Mesangial cell (primary cell): ENCODE measurements around the gene AURKB.

DNA sequence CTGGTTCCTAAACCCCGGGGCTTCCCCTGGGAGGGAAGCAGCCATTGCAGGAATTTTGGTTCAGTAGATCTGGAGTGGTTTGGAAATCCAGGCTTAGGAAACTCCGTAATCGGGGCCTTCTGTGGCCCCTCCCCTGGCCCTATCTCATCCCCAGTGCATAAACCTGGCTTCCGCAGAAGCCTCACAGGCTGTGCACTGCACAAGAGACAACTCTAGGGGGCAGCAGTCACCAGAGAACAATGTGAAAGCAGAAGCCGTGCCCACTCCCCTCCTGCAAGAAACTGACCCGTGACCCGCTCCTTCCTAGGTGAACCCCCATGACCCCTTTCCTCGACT, 14.2 kb downstream of the GUCY2D start:
- RAMPAGE, long total RNA = no peak

- RAMPAGE, long total RNA = no peak
These were observed 11.9 kb downstream of the PER1 start for GRCh38 chr17:8140327-8140762.

DNA sequence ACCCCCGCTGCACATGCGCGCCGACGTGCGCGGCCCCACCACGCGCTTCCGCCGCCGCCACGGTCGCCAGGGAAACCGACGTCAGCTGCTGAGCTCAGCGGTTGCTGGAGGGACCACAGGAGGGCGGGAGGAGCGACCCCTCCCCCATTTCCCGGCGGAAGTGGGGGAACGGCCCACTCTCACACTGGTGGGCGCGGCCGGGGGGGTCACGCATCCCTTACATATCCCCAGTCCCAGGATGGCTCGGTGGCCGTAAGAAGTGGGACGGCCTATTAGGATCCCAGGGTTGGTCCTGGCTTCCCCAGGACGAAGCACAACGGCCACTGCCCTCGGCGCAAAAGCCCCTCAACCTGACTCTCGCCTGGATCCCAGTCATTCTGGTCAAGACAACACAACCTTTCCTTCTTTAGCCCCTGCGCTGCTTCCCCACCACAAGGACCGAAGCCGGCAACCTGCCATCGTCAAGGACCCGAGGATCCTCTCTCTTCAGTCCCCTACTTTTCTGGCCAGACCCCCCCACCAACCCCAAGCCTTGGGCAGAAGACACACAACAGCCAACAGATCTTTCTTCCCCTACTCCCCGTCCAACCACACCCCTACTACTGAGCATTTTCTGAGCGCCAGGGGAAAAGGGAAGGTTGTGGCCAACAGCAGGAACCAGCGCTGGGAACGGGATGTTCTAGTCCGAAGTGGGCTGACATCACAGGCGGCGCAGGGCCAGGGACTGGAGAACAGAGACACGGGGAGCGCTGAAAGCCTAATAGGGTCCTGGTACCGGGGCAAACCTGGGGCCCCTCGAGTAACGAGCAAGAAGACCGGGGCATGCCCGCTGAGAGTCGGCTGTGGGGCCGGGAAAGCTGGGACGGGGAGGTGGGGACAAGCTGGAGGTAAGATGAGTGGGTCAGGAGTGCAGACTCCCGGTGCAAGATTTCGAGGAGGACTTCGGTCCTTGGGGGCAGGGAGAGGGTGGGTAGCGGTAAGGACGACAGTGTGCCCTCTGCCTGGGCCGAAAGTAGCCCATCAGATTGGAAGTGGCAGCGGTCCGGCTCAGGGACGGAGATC, 627 bp downstream of the PER1 start:
- RAMPAGE, long total RNA = no peak

- RAMPAGE, long total RNA = no peak
These were observed 3.6 kb upstream of the PER1 start for GRCh38 chr17:8155920-8155994.

DNA sequence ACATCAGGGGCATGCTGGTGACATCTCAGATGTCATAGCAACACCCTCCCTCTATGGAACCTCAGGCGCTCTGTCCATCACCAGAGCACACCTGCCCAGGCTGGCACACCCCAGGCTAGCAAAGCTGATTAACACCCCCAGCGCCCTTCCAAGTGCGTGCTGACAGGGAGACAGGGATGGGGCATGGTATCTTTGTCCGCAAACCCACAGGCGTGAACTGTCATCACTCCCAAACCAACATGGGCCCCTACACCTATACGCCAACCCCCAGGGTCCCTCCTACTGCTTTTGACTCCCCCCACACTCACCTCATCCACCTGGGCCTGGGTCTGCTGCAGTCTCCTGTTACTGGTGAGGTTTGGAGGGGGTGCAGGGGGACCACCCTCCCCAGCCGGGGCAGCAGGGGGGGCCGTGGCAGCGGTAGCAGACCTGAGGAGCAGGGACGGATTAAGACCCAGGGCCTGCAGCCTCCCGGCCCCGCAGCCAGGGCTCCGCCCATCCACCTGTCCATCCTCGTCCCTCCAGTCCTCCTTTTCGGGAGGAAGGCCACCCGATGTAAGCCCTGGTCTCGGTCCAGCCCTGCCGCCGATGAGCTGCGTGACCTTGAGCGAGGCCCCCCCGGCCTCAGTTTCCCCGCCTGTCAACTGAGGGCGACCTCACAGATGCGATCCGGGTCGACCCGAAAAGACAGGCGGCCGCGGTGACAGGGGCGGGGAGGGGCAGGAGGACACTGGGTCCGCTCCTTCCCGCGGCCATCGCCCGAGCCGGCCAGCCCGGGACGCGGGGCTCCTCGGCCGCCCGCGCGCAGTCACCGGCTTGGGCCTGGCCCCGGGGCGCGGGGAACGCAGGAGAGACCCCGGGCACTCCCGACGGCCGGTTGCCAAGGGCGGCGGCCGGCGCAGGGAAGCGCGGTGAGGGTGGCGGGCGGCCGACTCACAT, 538 bp downstream of the VAMP2 start:
- RAMPAGE, long total RNA = no peak

DNA sequence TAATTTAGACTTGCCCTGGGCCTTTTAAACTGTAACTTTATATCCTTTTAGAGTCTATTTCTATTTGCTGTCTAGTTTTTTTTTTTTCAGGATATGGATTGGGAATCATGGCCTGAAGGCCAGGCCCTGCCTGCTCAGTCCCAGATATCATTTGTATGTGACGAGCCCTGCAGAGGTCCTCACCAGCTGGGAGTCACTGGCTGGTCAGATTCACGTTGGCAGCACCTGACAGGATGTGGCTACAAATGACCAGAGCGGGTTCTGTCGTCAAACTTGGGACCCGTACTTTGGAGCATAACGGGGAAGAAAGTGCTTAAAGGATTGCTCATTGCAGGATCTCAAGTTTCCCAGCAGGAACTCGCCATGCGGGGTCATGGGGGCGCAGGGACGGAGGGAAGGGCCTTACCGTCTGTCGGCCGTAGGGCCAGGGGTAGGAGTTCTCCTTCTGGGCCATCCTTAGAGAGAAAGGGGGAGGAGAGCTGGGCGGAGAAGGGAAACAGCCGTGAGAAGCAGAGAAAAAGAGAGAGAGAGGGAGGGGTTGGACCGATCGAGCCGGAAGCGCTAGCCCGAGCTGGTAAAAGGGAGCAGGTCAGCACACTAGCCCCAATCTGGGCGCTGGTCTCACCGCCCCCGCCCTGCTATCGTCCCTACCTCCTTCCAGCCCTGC, 471 bp downstream of the AURKB start:
- RAMPAGE, long total RNA = no peak

DNA sequence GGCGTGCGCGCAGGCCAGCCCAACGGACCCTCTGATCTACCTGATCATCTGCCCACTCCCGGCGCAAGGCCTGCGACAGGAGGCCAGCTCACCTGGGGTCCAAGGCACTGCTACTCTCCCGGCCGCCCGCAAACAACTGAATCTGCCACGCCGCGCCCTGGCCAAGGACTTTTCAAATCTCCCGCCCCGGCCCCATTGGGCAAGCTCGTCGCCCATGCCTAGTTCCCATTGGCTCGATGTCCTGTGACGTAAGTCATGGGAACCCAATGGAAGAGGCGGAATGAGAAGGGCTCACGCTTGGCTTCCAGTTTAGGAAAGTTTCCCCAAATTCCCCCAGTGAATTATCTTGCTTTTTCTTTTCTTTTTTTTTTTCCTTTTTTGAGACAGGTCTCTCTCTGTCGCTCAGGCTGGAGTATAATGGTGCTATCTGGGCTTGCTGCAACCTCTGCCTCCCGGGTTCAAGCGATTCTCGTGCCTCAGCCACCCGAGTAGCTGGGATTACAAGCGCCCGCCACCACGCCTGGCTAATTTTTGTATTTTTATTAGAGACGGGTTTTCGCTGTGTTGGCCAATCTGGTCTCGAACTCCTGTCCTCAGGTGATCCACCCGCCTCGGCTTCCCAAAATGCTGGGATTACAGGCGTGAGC, at the start of gene AURKB:
Gene AURKB, minus strand, starts transcription at position 138 of the 647 bp plus-strand sequence.
- RAMPAGE, long total RNA = no peak

- RAMPAGE, long total RNA = no peak
These were observed 11.7 kb upstream of the AURKB start for GRCh38 chr17:8221706-8222793.

DNA sequence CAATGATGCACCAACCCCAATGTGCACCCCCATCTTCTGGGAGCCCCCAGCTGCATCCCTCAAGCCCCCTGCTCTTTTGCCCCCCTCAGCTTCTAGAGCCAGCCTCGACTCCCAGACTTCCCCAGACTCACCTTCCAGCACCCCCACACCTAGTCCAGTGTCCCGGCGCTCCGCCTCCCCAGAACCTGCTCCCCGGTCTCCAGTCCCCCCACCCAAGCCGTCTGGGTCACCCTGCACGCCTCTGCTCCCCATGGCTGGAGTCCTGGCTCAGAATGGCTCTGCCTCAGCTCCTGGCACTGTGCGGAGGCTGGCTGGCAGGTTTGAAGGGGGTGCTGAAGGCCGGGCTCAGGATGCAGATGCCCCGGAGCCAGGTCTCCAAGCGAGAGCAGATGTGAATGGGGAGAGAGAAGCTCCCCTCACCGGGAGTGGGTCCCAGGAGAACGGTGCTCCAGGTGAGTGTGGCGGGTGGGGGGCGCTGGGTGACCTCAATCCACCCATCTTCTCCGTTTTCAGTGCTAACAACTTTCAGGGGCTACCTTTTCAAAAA, 2.2 kb downstream of the ARHGEF15 start:
- RAMPAGE, long total RNA = no peak

- RAMPAGE, long total RNA = no peak
These were observed 2.0 kb downstream of the NDEL1 start for GRCh38 chr17:8437525-8438196.

DNA sequence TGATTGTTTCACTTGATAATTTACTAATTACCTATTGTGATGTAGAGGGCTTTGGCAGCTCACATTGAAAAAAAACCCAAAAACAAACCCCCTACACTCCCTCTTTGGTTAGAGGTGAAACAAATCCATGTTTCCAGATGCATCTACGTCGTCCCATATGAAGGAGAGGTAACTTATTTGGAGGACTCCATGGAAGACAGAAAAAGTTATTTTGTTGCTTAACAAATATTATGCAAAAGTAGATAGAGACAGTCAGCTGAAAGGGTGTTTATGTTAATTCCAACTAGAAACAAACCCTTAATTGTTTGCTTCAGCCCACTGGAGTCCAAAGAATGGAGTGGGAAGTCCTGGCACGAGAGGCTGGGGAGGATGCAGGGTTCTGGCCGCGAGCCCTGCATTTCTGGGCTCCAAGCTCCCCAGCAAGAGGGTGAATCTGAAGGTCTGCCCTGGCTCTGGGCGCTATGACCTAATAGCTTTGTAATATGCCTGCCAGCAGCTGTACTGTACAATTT, 43.5 kb downstream of the NDEL1 start:
- RAMPAGE, long total RNA = no peak

- RAMPAGE, long total RNA = no peak
These were observed 42.4 kb upstream of the PIK3R6 start for GRCh38 chr17:8909834-8910310.

DNA sequence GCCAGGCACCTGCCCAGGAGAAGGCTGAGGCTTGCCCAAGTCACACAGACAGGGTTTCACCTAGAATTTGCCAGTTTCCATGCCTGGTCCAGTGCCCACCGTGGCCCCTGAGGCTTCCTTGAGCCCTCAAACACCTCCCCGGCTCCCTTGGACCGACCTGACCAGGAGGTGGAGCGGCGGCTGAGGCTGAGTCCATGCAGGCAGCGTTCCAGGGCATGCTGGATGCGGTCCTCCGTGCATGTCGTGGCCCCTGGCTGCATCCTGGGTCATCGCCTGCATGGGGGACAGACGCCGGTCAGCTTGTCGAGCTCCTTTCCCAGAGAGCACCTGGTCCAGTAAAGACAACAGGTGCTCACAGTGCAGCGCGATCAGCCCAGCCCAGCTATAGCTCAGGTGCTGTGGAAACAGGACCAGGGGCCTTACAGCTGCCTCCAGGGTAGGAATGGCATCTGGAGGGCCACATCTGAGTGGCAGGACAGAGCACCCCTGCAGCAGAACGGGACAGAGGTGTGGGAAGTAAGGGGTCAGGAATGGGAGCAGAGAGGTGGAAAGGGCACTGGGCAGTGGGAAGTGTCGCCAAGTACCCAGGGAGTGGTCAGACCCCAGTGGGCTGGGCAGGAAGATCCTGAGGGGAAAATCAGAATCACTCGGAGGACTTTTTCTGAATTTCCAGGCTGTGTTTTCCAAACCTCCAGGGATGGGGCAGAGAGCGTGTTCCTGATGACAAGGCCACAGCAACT, 43.9 kb upstream of the PIK3R6 start:
- RAMPAGE, long total RNA = no peak

DNA sequence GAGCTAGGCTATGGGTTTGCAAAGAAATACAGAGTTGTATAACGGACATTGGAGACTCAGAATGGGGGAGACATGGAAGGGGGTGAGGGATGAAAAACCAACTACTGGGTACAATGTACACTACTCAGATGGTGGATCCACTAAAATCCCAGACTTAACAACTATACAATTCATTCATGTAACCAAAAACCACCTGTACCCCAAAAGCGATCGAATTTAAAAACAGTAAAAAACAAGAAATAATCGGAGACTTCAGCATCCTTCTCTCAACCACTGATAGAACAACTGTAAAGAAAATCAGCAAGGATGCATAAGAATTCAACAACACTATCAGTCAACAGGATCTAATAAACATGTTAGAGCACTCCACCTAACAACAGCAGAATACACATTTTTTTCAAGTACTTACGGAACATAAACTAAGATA, 35.7 kb downstream of the PIK3R5 start:
- RAMPAGE, long total RNA = no peak

GRCh38 chr17:8953630-8954817, 11.5 kb downstream of the PIK3R5 start:
- RAMPAGE, long total RNA = no peak

DNA sequence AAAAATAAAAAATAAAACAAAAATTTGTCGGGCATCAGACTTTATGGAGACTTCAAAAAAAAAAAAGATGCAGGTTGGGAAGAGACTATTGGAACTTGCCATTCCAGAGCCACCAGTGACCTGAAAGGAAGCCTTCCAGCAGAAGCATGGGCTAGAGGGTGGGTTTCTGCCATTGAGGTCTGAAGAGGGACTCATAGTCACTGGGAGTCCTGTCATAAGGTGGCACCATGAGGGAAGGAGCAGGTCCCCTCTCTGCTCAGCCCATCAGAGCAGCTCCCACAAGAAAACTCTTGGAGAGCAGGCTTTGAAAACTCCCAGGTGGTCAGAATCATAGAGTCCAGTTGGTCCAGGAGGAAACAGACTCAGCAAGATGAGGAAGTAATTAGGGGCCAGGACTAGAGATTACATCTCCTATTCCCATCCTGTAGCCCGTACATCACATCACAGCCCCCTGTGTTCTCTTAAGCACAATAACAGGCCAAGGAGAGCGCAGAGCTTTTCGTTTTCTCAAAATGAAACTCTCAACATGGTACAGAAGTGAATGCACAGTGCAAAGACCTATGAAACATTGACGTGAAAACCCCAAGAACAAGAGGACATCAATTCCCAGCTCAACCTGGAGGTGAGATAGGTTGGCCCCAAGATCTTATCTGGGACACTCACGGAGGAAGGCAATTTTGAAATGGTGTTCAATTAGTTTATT, 9.2 kb downstream of the PIK3R5 start:
- RAMPAGE, long total RNA = no peak

- RAMPAGE, long total RNA = no peak
These were observed 6.0 kb downstream of the PIK3R5 start for GRCh38 chr17:8959388-8959993.

DNA sequence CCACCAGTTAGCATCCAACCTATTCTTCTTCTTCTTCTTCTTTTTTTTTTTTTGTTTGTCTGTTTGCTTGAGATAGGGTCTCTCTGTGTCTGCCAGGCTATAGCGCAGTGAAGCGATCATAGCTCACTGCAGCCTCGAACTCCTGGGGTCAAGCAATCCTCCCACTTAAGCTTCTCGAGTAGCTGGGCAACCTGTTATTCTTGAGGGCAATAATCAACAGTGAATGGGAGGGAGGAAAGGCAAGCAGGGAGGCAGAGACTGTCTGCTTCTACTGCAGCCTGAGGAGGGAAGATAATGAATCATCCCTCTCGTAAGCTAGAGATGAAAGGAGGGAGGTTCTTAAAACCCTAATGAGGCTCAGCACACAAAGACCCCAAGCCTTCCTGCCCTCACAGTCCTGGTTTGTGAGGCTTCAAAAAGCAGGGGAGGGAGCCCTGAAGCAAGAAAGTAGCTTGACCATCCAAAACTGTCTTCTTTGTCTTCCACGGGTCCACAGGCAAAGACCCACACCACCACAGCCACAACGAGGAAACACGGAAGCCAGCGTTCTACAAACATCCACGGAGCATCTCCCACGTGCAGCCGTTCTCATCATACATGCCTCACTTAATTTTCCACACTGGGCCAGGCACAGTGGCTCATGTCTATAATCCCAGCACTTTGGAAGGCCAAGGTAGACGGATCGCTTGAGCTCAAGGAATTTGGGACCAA, 1.9 kb downstream of the PIK3R5 start:
- RAMPAGE, long total RNA = no peak

- RAMPAGE, long total RNA = no peak
These were observed 3.1 kb downstream of the NTN1 start for GRCh38 chr17:9024317-9024878.

DNA sequence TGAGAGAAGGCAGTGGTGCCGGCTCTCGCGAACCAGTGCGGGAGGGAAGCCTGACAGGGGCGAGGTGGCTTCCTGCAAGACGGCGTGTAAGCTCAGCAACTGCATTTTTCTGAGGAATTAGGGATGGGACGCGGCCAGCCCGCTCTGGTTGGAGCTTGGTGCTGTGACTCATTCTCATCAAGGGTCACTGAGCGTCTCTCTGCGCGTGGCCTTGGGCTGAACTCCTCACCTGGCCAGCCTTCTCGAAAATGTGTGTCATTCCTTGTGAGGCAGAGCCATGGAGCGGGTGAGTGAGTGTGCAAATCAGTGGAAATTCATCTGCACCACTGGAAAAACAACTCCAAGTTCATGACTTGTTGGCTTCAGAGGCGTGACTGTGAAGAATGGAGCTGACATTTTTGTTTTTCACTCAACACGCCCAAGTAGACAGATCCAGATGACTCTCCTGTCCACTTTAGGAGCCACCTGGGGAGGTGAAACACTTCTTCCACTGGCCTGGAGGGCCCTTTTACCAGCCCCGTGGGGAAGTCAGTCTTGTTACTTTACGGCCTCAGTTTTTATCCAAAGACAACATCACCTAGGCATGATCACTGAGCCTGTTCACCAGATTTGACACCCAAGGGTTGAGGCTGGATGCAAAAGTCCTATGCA, 53.0 kb downstream of the NTN1 start:
- RAMPAGE, long total RNA = no peak